Measurements from ENCODE around the gene GALNT11.

DNA sequence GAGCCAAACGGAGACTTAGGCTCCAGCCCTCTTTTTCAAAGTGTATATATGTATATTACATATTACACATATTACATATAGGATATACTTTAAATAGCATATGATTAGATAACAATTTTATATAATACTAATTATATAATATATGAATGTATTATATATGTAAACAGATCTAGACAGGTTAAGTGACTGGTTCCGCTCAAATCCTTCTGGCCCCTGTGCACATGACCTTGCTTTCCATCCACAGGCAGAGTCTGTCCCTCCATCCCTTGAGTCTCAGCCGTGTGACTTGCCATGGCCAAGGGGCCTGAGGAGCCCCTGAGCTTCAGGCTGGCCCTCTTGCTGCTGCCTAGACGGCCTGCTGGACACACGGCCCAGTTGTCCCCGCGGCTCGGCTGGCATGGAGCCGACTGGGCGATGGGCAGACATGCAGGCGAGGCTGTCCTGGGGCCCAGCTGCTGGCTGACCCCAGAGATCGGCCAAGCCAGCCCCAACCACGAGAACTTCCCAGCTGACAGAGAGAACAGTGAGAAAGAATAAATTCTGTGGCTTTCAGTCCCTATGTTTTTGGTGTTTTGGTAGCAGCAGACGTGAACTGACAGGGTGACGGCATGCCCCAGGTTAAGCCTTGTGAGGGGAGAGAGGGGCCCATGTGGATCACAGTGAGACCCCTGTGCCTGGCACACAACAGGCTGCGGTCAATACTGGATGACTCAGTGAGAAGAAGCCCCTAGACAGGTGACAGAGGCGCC is 11.9 kb downstream of the PRKAG2 start:
- RRBS: no CpG with 5 or more reads among the region's 17 CpGs

DNA sequence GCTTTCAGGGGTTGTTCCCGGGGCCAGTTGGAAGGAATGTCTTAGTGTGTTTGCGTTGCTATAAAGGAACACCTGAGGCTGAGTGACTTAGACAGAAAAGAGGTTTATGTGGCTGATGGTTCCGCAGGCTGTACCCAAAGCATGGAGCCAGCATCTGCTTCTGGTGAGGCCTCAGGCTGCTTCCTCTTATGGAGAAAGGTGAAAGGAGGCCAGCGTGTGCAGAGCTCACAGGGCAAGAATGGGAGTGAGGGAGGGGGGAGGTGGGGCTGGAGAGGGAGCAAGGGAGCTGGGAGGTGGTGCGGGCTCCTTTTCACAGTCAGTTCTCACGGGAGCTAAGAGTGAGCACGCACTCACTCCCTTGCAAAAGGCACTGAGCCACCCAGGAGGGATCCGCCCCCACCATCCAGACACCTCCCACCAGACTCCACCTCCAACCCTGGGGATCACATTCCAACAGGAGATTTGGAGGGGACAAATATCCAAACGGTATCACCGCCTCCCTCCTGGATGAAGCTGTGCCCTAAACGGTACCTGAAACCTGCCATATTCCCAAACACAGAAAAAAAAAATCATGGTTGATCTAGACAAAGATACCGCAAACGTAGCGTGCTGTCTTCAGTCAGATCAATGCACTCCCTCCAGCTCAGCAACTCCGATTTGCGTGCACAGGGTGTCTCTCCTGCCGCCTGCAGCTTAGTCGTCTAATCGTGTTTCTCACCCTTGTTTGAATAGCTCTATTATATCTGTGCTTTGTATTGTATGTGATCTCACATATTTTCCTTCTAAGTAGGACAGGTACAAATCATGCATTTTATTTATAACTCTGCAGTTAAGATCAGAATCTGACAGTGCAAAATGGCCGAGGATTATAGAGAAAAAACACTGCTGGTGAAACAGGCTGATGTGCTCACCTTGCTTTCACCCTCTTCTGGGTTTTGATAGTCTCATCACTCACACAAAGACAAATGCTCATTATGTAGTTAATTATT is 20.3 kb upstream of the PRKAG2 start:
- RRBS: no CpG with 5 or more reads among the region's 20 CpGs

DNA sequence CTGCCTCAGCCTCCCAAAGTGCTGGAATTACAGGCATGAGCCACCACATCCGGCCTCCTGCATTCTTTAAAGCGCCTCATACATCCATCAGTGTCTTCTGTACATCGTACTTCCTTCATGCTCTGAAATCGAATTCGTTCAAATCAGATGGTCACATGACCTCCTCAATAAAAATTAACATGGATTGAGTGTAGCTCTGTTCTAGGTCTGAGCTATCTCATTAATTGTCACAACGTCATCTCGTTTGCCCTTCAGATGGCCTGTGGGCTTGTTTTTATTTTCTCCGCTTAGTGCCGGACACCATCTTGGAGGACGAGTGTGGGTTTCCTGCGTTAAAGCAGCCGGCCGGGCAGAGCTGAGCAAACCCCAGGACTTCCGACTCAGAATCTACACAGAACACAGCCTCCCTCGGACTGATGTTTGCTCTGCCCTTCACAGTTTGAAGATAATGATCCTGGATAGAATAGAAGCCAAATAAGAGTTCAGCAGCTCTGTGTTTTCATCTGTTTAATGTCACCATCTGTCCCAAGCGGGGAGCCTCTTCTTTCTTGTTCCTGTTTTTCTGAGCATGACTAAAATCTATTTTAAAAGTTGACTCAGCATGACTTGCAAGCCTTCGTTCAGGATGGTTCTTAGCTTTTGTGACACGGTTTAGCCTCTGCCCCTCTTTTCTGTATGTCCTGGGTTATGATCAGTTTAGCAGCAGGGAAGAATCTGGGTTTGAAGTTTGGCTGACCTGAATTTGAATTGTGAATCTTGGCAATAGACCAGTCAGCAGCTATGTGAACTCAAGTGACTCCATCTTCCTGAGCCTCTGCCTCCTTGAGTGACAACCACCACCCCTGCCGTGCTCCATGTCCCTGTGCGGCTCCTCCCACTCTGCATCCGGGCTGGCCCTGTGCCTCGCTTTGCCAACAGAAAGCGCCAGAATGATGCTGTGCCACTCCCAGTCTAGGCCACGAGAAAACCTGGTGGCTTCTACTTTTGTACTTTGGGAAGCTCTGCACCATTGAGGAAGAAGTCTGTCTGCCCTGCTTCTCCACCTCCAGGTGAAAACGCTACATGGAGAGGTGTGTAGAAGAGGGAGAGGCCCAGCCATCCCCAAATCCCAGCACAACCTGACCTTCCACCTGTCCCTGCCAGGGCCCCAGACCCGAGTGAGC is 30.5 kb upstream of the GALNTL5 start:
- RRBS: 100% methylated on average over 2 of the region's 26 CpGs

DNA sequence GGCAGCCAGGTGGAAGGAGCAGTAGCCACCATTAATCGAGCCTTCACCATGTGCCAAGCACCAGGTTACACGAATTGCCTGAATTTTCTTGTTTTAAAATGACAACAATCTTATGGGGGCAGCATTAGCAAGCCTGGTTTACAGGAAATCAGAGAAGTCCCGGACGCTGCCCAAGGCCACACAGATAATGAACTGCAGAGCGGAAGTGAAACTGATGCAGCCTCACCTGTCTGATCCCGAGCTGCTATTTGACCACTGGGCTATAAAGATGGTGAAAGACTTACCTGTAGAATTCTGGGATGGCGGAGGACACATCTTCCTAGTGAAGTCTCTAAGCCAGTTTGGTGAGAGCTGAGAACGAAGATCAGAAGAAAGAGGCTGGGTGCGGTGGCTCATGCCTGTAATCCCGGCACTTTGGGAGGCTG is 21.7 kb upstream of the GALNTL5 start:
- RRBS: no CpG with 5 or more reads among the region's 10 CpGs

DNA sequence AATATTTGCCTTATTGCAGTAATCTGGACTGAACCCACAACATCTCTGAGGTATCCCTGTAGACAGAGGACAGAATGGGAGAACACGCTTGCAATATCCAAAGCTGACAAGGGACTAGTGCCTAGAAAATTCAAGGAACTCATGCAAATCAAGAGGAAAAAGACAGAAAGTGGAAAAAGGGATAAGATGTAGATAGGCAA is 16.1 kb upstream of the GALNTL5 start:
- RRBS: no CpG with 5 or more reads among the region's 1 CpG

- RRBS: 2% methylated on average over 30 of the region's 117 CpGs
Measured at GRCh38 chr7:152025196-152026427, at the start of gene GALNT11. Gene GALNT11 (plus strand): TSS chr7:152025674.

DNA sequence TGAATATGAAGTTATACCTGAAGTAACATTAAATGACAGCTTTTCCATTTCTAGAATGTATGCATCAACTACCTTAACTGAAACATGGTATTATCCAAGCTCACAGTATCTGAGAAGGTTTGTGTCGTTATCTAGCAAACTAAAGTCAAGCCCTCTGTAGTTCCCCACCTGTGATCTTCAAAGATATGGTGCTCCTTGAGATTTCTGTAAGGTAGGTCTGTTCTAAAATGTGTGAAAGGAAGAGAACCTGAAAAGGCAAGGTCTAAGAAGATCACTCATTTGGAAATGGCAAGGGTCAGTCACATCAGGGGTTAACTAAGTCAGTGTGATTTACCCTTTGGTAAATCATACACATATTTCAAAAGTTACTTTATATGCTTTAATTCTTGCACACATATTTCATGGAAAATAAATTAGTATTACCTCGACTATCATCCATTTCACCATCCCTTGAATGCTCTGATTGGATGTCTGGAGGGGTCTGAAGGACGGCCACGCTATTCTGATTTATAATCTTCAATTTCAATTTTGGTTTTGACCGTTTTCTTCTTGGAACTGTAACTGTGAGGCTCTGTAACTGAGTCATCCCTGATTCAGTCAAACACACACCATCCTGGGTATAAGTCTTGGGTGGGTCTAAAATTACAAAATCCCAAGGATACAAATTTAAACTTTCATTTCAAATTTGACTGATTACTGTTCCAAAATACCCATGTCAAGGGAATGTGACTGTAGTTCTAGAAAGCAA is 194.8 kb downstream of the GALNT11 start:
- RRBS: no CpG with 5 or more reads among the region's 5 CpGs

GRCh38 chr7:152761918-152762348 is 2.4 kb downstream of the ACTR3B start:
- RRBS: no CpG with 5 or more reads among the region's 4 CpGs

DNA sequence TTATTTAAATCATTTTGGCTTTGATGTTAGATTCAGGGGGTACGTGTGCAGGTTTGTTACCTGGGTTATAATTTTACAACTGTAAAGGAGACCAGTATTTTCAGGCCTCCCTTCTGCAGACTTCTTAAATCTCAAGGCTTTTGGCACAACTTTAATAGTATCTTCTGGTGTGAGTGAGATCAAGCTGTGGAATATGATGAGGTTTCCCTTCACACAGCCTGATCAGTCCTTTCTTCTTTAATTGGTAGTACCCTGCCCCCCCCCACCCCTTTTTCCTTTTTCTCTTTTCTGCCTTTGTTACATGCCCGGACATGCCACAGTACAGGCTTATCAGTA is 230.1 kb downstream of the ACTR3B start:
- RRBS: no CpG with 5 or more reads among the region's 2 CpGs

DNA sequence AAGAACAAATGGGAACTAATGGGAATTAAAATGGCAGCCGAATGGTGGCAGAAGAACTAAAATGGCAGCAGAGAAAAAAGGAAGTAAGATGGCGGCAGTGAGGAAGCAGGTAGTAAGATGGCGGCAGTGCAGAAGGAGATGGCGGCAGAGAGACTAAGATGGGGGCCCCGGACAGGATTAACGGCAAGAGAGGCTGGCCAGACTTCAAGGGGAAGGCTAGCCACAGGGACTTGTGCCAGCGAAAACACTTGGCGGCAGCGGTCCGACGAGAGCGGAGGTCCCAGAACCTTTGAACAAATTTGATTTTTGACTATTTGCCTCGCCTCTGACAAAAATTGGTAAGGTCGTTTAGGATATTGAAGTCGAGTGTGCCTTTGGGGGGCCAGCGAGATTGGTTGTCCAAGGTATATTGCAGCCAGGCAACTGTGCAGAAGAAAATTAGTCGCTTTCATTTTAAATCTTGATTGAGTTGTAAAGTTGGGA is 639.4 kb upstream of the DPP6 start:
- RRBS: no CpG with 5 or more reads among the region's 17 CpGs

DNA sequence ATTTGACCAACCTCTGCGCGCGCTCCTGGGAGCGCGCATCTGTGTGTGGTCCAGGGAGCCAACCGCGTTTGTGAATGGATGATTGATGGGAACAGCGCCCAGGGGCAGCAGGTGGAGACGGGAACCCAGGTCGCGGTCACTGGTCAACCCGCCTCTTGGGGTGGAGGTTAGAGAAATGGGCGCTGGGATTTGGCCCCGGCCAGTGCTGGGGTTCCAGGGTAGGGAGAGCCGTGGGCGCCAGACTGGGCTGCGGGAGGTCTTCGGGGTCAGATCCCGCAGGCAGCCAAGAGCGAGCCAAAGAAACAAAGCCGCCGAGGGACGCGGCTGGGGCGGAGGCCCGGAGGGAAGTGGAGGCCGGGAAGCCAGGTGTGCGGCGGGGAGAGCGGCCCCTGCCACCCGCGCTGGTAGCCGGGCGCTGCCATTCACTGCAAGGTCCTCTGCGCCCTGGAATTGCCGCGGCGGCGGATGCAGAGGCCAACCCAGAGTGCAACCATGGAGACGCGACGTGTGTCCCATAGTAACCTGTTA is 165.9 kb upstream of the DPP6 start:
- RRBS: 6% methylated on average over 7 of the region's 42 CpGs

- RRBS: no CpG with 5 or more reads among the region's 56 CpGs
Measured at GRCh38 chr7:154051070-154051752, 987 bp upstream of the DPP6 start.

GRCh38 chr7:154793957-154794763 is 208.8 kb downstream of the PAXIP1 start:
- RRBS: 10% methylated on average over 7 of the region's 61 CpGs

DNA sequence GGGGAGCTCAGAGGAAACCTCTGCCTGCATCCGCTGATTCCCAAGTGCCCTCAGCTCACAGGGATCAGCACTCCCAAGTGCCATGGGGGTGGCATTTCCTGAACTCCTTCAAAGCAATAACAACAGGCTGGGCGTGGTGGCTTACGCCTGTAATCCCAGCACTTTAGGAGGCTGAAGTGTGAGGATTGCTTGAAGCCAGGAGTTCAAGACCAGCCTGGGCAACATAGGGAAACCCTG is 74.0 kb downstream of the PAXIP1 start:
- RRBS: no CpG with 5 or more reads among the region's 3 CpGs

DNA sequence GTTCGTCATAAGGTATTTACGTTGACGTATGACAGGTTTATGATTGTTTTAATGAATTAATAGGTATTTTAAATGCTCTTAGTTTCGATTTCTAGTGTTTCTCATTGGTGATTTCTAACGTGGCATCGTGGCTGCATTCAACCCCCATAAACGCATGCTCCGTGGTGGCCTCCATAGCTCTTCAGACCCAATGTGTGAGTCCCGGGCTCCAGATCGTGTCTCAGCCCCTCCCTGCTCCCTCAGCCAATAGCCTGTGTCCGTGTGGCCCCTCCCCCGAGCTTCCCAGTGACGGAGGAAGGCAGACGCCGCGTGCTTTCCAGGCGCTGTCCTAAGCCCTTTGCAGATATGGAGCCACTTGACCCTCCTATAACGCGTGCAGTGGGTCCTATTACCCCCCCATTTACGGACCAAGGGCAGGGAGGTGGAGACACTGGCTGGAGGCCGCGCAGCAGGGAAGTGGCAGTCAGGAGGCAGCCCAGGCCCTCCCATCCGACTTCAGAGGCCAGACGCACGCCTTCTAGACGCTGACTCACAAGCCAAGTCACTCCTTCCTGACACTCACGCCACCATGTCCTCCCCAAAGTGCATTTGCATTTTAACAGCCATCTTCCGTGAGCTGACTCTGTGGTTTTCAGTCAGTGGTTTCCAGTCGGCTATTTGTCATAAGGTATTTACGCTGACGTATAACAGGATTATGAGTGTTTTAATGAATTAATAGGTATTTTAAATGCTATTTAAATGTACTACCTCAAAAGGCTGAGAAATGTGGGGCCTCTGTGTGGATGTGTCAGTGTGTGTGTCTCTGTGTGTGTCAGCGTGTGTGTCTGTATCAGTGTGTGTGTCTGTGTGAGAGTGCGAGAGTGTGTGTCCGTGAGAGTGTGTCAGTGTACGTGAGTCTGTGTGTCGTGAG is 92.3 kb upstream of the INSIG1 start:
- RRBS: no CpG with 5 or more reads among the region's 36 CpGs

DNA sequence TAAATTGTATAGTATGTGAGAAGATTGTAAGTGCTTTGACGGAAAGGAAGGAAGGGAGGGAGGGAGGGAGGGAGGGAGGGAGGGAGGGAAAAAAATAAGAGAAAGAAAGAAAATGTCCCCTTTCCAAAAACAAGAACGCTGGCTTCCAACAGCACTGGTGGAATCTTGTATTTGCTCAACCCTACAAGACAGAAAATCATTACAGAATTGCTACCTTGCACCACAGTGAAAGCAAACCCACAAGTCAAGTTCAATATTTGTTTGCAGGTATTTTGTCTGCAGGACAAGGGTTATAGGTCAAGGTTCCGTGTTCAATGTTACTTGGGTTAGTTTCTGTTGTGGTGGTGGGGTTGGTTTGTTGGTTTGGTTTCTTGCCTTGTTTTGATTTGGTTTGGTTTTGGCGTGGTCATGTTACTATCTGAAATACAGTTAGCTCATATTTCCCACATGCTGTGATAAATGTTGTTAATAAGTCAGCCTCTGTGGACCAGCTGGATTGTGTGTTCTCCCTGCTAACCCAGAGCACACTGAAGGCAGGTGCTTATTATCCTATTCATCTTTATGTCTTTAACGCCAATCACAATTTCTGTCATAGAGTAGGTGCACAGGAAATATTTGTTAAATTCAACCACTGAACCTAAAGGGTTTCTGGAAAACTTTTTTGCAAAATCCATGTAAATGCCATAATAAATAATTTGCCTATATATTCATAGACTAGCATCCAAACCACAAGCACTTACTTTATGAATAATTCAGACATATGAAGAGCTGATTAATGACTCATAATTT is 75.6 kb upstream of the INSIG1 start:
- RRBS: no CpG with 5 or more reads among the region's 5 CpGs

- RRBS: no CpG with 5 or more reads among the region's 13 CpGs
Measured at GRCh38 chr7:155230102-155230750, 67.5 kb upstream of the INSIG1 start.

DNA sequence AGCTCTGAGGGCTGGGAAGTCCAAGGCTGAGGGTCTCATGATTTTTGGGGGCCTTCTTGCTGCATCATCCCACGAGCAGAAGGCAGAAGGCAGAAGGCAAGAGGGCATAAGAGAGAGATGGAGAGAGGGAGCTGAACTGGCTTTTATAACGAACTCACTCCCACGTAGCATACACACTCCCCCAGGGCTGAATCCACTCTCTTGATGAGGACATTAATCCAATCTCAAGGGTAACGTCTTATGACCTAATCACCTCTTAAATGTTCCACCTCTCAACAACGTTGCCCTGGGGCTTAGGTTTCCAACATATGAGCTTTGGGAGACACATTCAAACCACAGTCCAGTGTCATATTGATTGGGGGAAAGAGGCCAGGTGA is 24.1 kb upstream of the INSIG1 start:
- RRBS: no CpG with 5 or more reads among the region's 5 CpGs

GRCh38 chr7:155295578-155296021 is 2.1 kb upstream of the INSIG1 start:
- RRBS: no CpG with 5 or more reads among the region's 7 CpGs

DNA sequence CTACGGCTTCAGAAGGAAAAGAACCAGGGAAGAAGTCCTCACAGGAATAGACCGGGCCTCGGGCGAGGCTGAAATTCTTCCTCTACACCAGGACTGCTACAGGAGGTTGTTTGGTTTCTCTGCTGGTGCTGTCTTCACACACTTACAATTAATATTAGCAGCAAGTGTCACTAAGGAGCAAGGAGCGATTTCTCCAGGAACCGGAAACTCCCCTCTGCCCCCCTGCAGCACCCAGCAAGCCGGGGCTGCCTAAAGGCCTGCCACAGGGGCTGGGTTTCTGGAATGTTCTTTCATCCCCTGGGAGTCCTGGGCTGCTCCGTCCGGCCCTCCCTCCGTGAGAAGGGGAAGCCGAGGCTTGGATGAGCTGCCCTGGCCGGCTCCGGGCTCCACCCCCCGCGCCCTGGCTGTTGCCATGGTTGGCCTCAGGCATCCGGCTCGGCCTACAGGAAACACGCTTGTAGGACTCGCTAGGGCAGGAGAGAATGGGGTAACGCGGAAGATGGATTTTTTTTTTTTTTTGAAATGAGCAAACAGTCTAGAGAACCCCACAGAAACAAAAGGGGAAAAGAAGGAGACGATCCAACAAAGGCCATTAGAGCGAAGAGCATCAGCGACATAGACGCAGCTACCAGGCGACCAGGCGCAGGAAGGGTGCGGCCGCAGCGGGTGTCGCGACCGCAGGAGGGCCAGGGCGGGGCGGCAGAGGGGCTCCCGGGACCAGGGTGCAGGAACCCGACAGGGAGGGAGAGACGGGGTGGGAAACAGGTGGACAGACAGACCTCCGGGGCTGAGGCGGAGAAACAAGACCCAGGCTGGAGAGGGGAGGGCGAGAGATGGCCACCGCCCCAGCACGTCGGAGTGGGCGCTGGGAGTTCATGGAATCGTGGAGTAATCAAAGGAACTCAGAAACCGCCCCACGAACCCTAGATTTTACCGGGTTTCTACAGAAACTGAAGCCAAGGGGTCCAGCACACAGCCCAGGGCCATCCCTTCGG is 33.1 kb downstream of the EN2 start:
- RRBS: 5% methylated on average over 14 of the region's 50 CpGs

All from epidermal melanocyte (primary cell).